GM06990 (cell line): ENCODE data around the genes GPR89B and ECM1.

DNA sequence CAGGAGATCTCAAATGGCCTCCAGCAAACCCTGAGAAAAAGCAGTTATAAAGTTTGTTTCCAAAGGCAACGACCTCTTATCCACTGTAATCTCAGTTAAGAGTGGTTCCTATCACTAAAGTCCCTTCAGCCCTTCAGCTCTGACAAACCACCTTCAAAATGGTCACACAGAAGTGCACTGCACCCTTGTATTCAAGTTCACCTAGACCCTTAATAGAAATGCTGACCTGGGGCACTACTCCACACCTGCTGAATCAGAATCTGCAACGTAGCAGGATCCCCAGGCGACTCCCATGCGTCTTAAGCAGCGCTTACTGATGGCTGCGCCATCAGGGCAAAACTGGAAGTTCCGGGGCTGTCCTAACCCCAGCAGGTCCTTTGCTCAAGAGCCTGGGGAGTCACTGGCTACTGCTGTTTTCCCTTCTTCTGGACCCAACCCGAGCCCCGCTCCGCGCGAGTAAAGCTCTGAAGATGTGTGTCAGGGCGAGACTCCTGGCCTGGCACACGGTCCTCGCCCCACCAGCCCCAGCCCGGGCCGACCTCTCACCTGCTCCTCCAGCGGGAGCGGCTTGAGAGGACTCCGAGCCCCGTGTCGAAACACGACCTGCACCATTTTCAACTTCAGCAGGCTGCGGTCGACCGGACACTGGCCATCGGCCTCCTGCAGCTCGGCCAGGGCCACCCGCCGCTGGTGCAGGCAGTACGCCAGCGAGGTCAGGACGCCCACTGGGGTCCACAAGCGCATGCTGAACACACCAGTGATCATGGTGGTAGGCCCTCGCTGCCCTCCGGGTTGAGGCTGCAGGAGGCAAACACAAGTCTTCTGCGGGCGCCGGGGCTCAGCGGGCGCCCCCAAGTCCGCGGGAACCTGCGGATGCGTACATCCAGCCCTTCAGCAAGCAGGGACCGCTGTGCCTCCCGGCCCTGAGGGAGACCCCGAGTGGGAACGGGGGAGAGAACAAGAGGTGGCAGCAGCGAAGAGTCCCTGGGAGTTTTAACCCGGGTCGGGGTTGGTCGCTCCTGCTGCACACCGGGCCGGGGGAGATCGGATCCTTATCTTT lies 710 bp downstream of the ACP6 start:
- RRBS: 6% methylated on average over 18 of the region's 56 CpGs

- RRBS: 6% methylated on average over 2 of the region's 62 CpGs
Measured at GRCh38 chr1:147928196-147928942, at the start of gene GPR89B. GPR89B (plus strand) TSS chr1:147928420.

GRCh38 chr1:148151307-148151797 lies 729 bp downstream of the NBPF11 start:
- RRBS: no CpG with 5 or more reads among the region's 41 CpGs

DNA sequence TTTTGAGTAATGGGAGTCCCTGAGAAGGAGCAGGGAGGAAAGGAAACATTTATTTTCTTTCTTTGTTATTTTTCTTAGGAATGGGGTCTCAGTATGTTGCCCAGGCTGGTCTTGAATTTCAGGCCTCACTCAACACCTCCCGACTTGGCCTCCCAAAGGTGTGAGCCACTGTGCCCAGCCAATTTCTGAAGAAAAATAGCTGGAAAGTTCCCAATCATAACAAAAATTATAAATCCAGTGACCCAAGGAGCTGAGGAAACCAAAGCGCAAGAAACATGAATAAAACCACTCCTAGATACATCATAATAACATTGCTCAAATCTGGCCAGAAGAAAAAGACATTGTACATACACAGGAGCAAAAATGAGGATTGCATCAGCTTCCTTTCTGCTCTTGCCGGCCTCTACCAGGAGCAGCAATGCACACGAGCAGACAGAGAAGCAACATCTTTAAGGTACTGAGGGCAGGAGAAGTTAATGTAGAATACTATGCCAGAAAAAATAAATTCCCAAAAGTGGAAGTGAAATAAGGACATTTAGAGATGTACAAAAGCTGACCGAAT lies 126.9 kb upstream of the NBPF11 start:
- RRBS: no CpG with 5 or more reads among the region's 5 CpGs

GRCh38 chr1:148361271-148362031 lies 121.7 kb downstream of the PPIAL4G start:
- RRBS: no CpG with 5 or more reads among the region's 37 CpGs

DNA sequence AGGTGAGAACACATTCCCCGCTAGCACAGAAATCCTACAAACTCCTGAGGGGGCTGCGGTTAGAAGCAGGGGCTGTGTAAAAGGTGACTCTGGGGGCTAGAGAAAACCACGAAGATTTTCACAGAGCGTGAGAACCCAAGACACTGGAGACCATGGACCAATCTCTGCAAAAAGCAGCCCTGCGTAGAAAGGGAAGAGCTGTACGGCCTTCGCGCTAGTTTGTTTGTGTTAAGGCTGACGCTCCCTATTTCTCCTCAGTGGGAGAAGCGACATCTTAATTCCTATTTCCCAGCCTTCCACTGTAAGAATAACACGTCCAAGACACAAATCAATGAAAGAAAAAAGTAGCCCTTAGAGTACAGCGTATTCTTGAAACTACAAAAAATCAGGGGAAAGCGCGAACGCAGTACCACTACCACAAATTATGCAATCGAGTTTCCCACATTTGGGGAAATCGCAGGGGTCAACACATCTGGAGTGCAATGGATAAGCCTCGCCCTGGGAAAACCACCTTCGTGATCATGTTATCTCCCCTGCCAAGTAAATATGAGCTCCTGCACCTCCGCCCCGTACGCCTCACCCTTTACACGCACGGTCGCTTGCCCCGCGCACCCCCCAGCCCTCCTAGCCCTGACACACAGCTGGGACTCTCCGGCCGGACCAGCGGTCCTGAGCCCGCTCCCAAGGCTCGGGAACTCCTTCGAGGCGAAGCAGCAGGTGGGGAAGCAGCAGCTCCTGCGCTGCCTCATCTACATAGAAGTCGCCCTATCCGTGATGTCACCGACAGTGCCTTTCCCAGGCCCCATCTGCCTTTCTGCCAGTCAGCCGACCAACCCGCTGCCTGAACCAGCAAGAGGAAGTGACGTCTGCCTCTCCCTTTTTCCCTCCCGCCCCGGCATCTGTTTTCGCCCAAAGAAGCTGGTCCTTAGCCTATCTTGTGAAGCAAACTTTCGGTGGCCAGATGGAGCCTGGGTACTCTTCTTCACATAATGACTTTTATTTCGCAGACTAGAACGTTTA lies 94.7 kb downstream of the PPIAL4G start:
- RRBS: no CpG with 5 or more reads among the region's 47 CpGs

- RRBS: no CpG with 5 or more reads among the region's 3 CpGs
Measured at GRCh38 chr1:148967682-148968126, 123.5 kb downstream of the PDE4DIP start.

GRCh38 chr1:149098264-149098707 lies 5.1 kb downstream of the NBPF9 start:
- RRBS: no CpG with 5 or more reads among the region's 9 CpGs

- RRBS: no CpG with 5 or more reads among the region's 74 CpGs
Measured at GRCh38 chr1:149851339-149852272, 745 bp downstream of the H2AC19 start.

- RRBS: no CpG with 5 or more reads among the region's 6 CpGs
Measured at GRCh38 chr1:149932481-149932788, 4.2 kb downstream of the MTMR11 start.

- RRBS: no CpG with 5 or more reads among the region's 6 CpGs
Measured at GRCh38 chr1:149995569-149996422, 14.7 kb downstream of the OTUD7B start.

GRCh38 chr1:150008627-150009260 lies 1.8 kb downstream of the OTUD7B start:
- RRBS: no CpG with 5 or more reads among the region's 8 CpGs

GRCh38 chr1:150009261-150010117 lies 1.0 kb downstream of the OTUD7B start:
- RRBS: no CpG with 5 or more reads among the region's 21 CpGs

GRCh38 chr1:150106261-150106921 lies 38.8 kb downstream of the VPS45 start:
- RRBS: no CpG with 5 or more reads among the region's 7 CpGs

DNA sequence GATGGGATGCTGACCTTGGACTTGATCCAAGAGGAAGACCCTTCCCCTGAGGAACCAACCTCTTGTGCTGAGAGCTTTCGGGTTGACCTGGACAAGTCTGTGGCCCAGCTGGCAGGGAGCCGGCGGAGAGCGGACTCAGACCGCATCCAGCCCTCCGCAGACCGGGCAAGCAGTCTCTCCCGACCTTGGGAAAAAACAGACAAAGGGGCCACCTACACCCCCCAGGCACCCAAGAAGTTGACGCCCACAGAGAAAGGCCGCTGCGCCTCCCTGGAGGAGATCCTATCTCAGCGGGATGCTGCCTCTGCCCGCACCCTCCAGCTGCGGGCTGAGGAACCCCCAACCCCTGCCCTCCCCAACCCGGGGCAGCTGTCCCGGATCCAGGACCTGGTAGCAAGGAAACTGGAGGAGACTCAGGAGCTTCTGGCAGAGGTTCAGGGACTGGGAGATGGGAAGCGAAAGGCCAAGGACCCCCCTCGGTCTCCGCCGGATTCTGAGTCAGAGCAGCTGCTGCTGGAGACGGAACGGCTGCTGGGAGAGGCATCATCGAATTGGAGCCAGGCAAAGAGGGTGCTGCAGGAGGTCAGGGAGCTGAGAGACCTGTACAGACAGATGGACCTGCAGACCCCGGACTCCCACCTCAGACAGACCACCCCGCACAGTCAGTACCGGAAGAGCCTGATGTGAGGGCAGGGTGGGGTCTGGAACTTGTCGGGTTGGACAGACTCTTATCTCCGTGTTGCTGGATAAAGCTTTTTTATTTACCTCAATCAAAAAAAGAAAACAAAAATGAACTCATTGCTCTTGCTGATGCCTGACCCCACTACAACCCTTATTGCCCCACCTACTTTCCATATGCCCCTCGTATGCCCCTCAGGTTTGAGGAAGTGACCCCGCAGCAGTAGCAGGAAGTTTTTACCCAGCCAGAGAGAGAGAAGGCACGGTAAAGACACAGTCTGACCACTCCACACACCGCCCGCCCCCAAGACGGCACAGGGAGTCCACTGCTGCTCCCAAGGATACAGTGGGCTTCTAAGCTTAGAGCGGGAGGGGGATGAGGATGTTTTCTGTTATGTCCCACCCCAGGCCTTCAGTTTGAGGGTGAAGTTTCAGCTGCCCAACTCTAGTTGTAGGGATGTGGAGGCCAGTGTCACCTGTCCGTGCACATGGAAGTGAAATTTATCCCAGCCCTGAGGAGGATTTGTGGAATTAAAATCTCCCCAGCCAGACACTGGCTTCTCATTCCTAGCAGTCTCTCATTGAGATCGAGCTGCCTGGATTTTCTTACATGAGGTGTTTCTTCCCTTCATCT lies 9.6 kb downstream of the PLEKHO1 start:
- RRBS: 67% methylated on average over 10 of the region's 37 CpGs

DNA sequence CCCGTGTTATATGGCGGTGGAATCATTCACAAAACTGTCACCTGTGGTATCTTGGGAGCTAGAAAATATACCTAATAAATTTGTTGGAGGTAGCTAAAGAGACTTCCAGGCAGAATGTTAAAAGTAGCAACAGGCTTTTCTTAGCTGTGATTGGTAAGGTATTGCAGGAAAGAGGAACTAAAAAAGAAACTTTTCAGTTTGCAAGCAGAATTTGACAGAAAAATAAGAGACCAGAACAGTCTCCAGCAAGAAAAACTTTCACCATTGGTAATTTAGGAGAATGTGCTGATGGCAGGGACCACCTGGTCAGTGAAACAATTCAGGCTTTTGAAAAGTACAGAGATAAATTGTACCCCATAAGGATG lies 15.6 kb downstream of the PLEKHO1 start:
- RRBS: no CpG with 5 or more reads among the region's 2 CpGs

DNA sequence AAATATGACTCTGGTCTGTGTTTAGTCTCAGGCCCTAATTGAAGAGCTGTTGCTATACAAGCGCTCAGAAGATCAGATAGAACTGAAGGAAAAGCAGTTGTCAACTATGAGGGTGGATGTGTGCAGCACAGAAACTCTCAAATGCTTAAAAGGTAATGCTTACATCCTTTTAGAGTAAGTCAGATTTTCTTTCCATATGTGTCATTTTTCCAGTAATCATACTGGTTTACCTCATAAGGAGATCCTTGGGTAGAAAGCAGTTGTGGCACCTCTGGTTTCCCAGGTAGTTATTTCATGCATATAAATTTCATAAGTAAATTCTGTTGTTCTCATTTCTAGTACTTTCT lies 43.0 kb upstream of the TARS2 start:
- RRBS: no CpG with 5 or more reads among the region's 1 CpG

DNA sequence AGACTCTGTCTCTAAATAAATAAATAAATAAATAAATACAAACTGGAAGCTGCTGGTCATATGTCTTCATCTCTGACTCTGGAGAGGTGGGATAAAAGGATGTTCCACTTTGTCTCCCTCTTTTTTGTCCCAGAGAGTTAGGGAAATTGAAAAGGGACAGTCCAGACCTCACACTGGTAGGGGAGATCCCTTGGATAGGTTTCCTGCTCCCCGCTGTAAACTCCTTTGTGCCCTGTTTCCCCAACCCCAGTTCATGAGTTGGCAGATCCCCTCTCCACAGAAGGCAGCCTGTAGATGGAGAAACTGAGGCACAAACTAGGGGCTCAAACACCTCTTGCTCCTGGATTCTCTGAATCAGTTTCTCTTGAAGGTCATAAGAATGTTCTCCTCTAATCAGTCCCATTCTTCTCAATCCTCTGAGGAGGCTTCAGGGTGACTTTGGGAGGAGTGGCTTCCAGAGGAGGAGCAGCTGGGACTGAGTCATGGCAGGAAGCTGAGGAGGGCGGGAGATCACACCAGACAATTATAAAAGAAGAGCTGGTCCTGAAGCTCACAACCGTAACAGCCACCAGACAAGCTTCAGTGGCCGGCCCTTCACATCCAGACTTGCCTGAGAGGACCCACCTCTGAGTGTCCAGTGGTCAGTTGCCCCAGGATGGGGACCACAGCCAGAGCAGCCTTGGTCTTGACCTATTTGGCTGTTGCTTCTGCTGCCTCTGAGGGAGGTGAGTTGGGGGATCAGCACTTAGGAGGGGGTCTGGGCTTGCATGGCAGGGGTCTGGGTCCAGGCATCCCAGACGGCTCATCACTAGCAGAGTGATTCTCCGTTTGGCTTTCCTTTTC lies at the start of gene ECM1:
Gene ECM1, plus strand, starts transcription at position 555 of the 843 bp plus-strand sequence.
- RRBS: no CpG with 5 or more reads among the region's 6 CpGs

GRCh38 chr1:150555754-150556550 lies 6.7 kb downstream of the ADAMTSL4 start:
- RRBS: 57% methylated on average over 3 of the region's 19 CpGs

GRCh38 chr1:150562464-150563227 lies 13.4 kb downstream of the ADAMTSL4 start:
- RRBS: no CpG with 5 or more reads among the region's 4 CpGs